Aortic smooth muscle cell (primary cell): Measurements from ENCODE around the genes MYBPC3, RAPSN and NUP160.

DNA sequence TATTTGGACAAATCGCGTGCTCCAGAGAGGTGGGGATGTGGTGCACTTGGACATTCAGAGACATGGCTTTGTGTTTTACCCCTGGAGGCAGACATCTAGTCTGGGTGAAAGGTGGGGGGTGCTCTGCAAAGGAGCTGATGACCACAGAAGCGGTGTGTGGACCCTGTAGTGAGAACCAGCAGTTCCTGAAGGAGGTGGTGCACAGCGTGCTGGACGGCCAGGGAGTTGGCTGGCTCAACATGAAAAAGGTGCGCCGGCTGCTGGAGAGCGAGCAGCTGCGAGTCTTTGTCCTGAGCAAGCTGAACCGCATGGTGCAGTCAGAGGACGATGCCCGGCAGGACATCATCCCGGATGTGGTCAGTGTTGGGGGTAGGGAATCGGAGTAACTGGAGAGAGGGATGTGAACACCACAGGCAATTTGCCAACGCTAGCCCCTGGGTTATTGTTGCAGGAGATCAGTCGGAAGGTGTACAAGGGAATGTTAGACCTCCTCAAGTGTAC lies 32.0 kb downstream of the NR1H3 start:
- RRBS = 94% methylated on average over 6 of the region's 16 CpGs

DNA sequence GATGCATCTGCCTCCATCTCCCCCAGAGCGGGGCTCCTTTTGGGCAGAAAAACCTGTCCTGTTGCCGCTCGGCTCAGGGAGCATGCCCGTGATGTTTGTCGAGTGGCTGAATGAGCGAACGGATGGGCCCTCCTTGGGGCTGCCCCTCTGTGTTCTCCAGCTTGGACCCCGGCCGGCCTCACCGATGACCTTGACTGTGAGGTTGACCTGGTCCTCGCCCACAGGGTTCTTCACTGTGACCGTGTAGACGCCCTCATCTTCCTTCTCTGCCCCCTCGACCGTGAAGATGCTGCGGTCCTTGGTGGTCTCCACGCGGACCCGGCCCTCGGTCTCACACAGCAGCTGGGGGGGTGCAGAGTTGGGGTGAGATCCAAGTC lies 14.2 kb downstream of the MYBPC3 start:
- RRBS = 26% methylated on average over 2 of the region's 20 CpGs

GRCh38 chr11:47351235-47352356 lies 906 bp downstream of the MYBPC3 start:
- RRBS = no CpG with 5 or more reads among the region's 33 CpGs

GRCh38 chr11:47352430-47353452 lies at the start of gene MYBPC3:
Gene MYBPC3, minus strand, starts transcription at chr11:47352702.
- RRBS = no CpG with 5 or more reads among the region's 16 CpGs

- RRBS = no CpG with 5 or more reads among the region's 24 CpGs
Observed at GRCh38 chr11:47388850-47389554, 10.7 kb upstream of the SPI1 start.

GRCh38 chr11:47392778-47393742 lies 14.7 kb upstream of the SPI1 start:
- RRBS = 69% methylated on average over 3 of the region's 19 CpGs

- RRBS = no CpG with 5 or more reads among the region's 32 CpGs
Observed at GRCh38 chr11:47409620-47410424, 1.4 kb downstream of the SLC39A13 start.

DNA sequence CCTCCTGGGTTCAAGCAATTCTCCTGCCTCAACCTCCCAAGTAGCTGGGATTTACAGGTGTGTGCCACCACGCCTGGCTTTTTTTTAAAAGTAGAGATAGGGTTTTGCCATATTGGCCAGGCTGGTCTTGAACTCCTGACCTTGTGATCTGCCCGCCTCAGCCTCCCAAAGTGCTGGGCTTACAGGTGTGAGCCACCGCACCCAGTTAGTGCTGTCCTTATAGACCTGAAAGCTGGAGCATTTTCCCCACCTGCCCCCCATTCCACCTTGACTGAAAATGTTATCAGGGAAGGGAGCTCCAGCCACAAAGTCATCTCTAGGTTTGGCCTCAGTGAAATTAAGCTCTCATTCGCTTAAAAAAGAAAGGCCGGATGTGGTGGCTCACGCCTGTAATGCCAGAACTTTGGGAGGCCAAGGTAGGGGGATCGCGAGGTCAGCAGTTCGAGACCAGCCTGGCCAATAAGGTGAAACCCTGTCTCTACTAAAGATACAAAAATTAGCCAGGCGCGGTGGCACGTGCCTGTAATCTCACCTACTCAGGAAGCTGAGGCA lies 8.5 kb downstream of the SLC39A13 start:
- RRBS = no CpG with 5 or more reads among the region's 12 CpGs

GRCh38 chr11:47417400-47418606 lies 8.4 kb downstream of the PSMC3 start:
- RRBS = 75% methylated on average over 2 of the region's 15 CpGs

DNA sequence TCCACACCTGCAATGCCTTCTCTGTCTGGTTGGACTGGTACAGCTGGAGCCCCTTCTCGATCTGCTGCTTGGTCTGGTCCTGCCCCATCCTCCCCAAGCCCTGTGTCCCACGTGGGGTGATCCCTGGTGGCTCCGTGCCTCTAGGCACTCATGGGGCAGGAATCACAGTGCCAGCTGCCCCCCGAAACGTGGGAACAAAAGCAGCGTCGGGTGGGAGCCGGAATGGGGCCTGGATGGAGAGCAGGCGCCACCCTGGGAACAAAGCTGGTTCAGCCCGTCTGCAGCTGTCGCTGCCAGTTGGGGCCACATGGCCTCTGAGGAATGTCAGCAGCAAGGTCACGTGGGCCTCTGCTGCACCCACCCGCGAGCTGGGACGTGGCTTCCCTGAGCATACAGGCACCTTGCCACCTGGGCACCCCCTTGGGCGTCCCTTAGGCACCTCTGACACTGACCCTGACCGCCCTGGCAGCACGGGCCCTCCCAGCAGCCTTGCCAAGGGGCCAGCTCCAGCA lies at the start of gene RAPSN:
RAPSN (minus strand) TSS at position 260 of the 512 bp plus-strand sequence.
- RRBS = no CpG with 5 or more reads among the region's 18 CpGs

GRCh38 chr11:47464411-47465076 lies 15.6 kb upstream of the RAPSN start:
- RRBS = no CpG with 5 or more reads among the region's 9 CpGs

GRCh38 chr11:47589376-47589850 lies 2.9 kb downstream of the FAM180B start:
- RRBS = 61% methylated on average over 26 of the region's 38 CpGs

DNA sequence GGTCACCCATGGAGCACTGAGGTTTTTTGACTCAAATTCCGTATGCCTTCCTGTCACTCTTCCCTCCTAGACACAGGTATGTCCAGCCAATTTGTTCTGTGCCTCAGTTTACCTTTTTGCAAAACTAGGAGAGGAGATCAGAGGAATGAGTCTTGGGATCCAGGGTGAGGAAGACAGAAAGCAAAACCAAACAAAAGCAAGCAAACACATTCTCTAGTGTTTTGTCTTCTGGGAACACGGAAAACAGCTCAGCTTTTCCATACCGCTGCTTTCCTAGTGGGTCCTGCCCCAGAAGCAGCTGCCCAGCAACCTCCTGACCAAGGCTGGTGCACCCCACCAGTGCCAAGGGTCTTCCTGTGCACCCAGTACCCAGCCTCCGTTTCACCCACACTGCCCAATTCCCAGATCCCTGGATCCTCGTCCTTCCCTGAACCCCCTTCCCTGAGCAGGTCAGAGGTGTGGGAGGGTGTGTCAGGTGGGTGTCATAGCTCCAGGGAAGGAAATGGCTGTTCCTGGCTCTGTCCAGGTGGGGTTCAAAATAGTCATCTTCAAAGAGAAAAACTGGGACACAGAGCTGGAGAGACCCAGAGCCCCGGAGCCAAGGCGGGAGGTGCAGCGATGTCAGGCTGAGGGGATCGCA lies 926 bp downstream of the C1QTNF4 start:
- RRBS = no CpG with 5 or more reads among the region's 9 CpGs

DNA sequence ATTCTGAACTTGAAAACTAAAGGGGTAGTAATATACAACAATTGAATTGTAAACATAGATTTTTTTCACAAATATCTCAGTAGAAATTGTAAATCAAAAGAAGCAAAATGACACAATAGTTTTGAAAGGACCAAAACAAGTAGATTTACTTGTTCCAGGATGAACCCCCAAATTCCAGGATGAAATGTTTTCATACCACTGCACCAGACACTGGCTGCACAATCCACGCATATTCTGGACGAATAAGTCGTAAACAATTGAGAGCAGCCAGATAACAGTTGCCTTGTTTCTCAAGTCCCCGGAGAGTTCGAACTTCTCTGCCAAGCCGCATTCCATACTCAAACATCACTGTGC lies 25.4 kb upstream of the FNBP4 start:
- RRBS = no CpG with 5 or more reads among the region's 6 CpGs

DNA sequence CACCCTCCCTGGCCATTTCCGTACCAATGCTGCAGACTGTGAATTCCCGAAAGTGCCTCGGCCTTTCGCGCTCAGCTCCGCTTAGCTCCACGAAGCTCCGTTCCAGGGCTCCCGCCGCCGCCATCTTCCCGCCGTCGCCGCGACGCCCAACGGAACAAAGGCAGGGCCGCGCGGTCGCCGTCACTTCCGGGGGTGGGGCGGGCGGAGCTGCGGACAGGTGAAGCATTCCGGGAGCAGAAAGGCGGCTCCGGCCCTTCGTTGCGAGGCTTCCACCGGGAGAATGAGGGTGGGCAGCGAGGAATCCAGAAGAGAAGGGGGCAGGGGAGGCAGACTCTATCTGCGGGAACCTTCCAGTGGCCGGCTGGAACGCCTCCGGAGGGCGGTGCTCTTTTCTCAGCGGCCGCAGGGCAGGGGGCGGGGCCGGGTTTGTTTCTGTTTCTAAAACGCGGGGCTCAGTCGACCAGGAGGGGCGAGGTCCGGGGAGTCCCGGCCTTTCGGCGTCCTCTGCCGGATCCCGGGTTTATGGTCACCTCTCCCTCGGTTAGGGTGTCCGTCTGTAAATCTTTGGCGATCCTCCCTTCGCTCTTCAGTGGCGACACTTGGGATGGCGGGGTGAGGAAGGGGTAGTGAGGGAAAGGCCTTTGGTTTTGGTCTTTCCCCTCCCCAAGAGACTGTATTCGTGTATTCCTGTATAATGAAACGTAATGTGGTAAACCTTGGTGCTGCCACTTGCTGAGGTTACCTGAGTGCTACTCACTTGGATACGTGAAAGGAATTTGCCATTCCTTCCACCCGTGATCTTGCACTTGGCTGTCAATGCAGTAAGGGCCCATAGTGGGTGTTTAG lies at the start of gene NUP160:
NUP160 (minus strand) TSS at position 156 of the 846 bp plus-strand sequence.
- RRBS = 3% methylated on average over 20 of the region's 63 CpGs

DNA sequence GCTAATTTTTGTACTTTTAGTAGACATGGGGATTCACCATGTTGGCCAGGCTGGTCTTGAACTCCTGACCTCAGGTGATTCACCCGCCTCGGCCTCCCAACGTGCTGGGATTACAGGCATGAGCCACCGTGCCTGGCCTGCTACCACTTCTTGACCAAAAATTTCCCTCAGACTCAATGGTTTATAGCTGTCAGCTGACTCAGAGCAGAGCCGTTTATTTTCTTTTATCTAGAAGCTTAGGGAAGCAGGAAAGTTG lies 56.3 kb upstream of the PTPRJ start:
- RRBS = no CpG with 5 or more reads among the region's 5 CpGs

- RRBS = no CpG with 5 or more reads among the region's 4 CpGs
Observed at GRCh38 chr11:48015982-48016591, 35.7 kb downstream of the PTPRJ start.

DNA sequence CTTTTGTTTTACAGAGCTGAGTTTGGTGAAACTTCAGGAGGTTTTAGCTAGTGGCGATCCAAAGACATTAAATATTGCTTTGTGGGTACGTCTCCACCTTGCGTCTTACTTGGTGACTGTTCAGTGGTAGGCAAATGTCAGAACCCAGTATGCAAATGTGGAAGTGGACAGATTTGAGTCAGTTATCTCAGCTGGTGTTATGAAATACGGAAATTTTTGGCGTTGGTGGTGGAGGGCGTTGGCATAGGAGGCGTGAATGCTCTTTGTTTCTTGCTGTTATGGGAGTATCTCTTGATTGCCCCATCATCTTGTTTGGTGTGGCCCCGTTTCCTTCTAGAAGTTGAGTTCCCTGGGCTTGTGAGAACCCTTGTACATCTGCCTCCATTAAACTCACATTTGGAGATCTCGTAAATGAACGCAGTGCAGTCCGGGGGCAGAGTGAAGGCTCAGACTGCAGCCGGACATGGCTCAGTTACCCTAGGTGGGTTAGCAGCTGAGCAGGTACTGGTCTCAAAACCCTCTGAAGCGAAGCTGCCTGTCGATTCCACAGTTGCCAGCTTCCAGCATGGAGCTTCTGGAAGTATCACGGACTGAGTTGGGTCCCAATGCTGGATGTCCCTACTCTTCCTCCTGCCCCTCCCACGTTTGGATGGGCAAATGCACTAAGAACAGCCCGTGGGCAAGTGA lies 39.9 kb downstream of the PTPRJ start:
- RRBS = no CpG with 5 or more reads among the region's 17 CpGs

DNA sequence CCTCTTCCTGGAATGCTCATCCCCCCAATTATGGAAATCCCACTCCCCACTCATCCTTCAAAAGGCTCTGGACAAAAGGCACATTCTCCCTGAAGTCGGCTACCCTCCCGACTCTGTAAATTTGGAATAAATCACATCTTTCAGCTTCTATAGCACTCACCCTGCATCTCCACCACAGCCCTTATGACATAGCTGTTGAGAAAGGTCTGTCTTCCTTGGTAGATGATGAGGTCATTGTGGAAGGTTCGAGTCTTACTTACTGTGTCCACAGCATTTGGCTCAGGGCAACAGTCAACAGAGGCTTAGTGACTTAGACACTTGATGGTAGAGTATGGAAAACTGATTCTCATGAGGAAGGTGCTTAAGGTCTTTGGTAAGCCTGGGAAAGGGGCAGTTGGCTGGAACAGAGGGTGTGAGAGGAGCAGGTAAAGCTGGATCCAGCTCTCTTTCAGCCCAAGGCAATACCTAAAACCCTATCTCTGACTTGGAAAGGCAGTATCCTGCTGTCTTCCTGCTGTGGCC lies 45.6 kb downstream of the PTPRJ start:
- RRBS = no CpG with 5 or more reads among the region's 3 CpGs

DNA sequence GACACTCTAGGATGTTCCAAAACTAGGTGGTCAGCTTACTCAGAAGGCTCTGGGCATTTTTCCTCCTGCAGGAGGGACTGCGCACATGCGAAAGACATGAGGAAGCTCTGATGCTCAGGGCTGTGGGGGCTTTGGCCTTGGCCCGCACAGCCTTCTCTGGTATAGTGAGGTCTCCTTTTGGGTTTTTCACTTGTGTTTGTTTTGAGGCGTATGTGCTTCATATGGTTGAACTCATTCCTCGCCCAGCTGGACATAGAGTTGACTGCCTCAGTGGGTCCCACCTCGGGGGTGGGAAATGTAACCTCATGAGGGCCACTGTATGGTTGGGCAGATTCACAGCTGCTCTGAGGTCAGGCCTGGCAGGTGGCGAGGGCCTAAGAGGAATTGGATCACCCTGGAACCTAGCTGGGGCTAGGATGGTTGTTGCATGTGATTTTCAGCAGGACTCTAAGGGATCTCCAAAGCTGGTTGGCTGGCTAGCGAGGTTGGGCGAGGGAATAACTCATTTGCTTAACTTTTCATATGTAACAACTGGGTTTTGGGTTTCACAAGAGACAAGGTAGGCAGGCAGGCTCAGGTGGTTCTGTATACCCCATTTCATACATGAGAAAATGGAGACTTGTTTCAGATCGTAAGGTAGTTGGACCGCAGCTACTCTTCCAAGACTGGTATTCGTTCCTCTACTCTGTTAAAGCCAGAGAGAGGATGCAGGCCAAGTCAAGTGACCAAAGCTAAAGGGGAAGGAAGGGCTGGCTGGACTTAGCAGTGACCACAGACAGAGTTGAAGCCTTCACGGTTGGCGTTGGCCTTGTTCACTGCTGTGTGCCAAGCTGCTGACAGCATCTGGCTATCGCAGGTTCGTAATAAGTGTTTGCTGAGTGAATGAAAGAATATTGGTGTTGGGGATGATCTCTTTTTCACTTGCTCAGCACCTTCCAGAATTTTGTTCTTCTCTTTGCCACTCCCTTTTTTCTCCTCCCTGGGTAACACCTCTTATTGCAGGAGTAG lies 64.0 kb downstream of the PTPRJ start:
- RRBS = no CpG with 5 or more reads among the region's 16 CpGs